H9 (cell line): ENCODE measurements around a stretch of chr1.

GRCh38 chr1:6662644-6663279, 38.1 kb downstream of the THAP3 start:
- PRO-cap = no peak

- PRO-cap = no peak
These were observed 22.5 kb downstream of the CAMTA1 start for GRCh38 chr1:6807774-6808230.

DNA sequence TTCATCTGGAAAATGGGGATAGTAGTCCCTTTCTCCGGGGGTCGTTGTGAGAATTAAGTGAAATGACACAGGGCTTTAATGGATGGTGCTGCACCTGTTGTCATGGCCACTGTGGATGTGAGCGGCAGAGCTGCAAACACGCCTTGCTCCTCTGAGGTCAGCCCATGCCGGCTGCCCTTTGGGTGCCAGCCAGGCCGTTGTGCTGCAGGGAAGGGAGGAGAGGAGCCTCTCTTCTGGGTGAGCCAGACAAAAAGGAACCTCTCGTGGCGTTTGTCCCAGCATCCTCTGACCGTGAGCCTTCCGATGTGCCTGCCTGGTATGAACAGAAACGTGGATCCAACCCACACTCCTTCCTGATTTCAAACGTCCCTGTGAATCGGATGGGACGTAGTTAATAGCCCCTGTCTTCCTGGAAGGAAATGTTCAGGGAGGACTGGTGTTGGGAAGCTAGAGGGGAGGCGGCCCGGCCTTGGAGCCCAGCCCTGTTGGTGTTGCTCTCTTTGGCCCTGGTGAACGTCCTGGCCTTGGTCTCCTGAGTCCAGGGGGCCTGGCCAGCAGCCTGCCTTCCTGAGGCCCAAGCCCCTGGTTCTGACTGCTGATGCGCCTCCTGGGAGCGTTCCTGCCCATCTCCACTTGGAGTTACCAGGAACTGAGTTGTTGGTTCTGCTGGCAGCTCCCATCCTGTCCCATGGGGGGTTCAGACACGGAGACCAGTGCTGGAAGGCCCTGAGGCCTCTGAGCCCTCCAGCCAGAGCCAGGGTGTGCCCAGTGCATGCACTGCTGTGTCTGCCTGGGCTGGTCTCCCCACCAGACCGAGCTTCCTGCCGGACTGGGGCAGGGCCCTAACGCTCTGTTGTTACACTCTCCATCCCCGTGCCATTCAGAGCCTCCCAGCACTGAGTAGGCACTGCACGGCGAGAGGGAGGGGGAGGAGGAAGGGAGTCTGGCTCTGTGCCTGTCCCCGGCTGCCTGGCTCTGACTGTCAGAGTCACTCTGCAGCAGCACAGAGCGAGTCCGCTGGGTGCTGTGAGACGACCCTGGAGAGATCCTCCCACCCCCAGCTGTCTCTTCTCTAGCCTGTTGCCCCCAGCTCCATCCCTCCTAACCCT, 382.6 kb upstream of the VAMP3 start:
- PRO-cap = no peak

- PRO-cap = no peak
These were observed 315.7 kb upstream of the VAMP3 start for GRCh38 chr1:7455405-7455856.

DNA sequence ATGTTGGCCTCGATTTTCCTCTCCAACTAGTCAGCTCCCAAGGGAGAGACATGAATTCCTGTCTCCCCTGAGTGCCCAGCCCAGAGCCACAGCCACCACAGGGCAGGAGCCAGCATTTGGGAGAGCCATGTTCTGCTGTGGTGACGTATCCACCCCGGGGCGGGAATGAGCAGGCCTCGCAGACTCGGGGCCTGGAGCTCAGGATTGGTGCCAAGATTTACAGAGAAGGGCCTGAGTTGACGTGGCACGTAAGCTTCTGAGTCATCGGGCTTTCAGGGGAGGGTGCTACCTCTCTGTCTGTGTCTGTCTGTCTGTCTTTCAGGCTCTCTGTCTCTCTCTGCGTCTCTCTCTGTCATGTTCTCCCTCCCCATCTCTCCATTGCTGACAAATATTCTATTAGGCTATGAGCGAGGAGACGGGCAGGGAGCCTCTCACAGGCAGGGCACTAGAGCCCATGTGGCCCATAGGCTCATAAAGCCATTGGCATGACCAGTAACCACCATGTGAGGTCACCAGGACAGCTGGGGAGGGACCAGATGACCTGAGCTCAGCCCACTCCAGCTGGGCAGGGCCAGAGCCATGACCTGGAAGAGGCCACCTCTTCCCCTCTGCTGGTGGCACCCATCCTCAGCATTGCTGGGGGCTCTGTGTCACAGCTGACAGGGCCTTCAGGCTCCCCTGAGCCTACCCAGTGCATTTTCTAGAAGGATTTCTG, 300.1 kb upstream of the VAMP3 start:
- PRO-cap = no peak

GRCh38 chr1:7648772-7649347, 122.2 kb upstream of the VAMP3 start:
- PRO-cap = no peak

DNA sequence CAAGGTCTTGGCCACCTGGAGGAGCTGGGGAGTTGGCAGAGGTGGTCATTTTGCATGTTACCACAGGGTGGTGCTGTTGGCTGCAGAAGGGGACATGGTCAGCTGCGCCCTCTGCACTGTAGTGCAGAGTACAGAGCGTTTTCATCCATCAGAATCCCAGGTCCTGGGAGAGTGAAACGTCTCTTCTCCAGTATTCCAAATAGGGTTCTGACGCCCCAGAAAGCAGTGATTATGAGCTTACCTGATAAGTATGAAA, 13.8 kb downstream of the PARK7 start:
- PRO-cap = no peak

GRCh38 chr1:8018000-8018481, 8.1 kb downstream of the ERRFI1 start:
- PRO-cap = no peak

GRCh38 chr1:8025396-8026128, 547 bp downstream of the ERRFI1 start:
- PRO-cap = no peak

DNA sequence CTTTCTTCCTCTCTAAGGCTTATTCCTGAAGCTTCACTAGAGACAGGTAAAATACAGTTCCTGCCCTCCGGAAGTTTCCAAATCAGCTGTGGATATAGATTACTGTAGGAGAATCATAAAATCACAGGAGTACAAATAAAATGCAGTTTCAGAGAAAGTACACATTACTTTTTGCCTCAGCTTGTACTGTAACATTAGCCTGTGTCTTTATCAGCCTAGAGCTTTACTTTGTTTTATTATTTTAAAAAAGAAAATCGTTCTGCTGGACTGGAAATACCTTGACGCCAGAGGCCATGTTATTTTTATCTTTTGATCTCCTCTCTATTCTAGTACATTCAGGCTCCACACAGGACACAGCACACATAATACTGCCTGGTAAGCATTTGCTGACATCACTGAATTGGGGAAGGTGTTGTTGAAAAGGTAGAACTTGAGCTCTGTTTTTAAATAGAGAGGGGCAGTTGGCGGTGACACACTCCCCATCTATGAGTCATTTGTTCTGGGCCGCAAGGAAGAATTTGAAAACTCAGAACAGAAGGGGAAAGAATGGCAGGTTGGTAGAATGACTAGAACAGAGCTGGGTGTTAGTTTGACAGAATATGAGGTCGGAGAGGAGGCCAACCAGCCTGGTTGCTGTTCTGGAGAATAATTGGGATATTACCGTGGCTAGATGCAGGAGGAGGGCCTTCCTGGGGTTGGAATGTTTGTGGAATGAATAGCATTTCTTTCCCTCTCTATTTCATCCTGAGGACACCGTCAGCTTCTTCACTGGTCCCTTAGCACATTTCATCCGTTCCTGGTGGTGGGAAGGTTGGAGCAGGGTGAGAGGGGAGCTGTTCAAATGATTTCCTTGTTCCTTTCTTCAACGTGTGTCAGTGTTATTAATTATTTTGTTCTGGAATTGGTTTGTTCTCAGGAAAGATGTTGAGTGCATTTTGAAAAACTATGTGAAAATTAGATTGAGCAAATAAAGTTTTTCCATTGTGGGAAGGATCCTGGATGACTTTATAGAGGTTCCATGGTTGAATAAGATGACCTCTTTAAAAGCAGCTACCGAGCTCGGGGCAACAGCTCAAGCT, 52.1 kb upstream of the ERRFI1 start:
- PRO-cap = no peak

GRCh38 chr1:8082878-8083342, 56.8 kb upstream of the ERRFI1 start:
- PRO-cap = no peak

- PRO-cap = no peak
These were observed 96.6 kb upstream of the ERRFI1 start for GRCh38 chr1:8122659-8123148.

GRCh38 chr1:8133671-8134593, 107.8 kb upstream of the ERRFI1 start:
- PRO-cap = no peak

- PRO-cap = no peak
These were observed 136.1 kb upstream of the ERRFI1 start for GRCh38 chr1:8162036-8162817.

- PRO-cap = no peak
These were observed 35.7 kb upstream of the SLC45A1 start for GRCh38 chr1:8282180-8282743.

DNA sequence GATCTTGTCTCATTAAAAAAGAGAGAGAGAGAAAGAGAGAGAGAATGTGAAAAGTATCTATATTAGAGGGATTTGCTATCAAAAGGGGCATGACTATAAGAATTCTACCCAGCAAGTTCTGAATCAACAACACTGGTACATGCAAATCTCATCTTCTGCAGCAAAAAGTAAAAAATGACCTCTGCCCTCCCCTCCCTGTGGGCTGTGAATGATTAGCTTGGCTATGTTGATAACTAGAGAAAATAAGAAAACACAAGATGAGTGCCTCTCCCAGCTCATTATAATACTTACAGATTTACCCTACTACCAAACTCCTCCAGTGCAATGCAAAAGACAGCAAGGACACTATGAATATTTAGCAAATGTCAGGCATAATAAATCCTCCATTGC, 102.4 kb downstream of the SLC45A1 start:
- PRO-cap = no peak

DNA sequence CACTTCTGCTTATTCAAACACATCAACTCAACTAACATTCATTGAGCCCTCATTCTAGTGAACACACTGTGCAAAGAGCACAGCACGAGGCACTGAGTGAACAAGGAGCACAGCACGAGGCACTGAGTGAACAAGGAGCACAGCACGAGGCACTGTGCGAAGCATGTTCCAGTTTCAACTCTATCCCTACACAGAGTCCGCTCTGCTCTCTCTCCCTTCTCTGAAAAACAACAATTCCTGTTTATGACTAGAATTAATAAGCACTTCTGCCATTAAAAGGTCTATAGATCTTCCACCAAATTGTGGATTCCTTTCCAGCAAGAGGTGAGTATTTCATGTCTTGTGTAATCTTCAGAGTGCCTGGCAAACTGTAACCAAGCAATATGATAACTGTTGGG, 114.4 kb downstream of the SLC45A1 start:
- PRO-cap = no peak

GRCh38 chr1:8510577-8511044, 192.7 kb downstream of the SLC45A1 start:
- PRO-cap = no peak

GRCh38 chr1:8620525-8621235, 196.8 kb downstream of the RERE start:
- PRO-cap = no peak

- PRO-cap = no peak
These were observed 161.4 kb downstream of the RERE start for GRCh38 chr1:8655769-8656675.